Epithelial cell of alveolus of lung (primary cell): ENCODE measurements around a stretch of chr16.

GRCh38 chr16:4425237-4425698 lies 400 bp upstream of the DNAJA3 start:
- RAMPAGE, long total RNA, result no peak
- RRBS, result no CpG with 5 or more reads among the region's 32 CpGs

- RAMPAGE, long total RNA, result no peak
- RRBS, result no CpG with 5 or more reads among the region's 14 CpGs
These were observed 3.6 kb upstream of the UBALD1 start for GRCh38 chr16:4618053-4618872.

DNA sequence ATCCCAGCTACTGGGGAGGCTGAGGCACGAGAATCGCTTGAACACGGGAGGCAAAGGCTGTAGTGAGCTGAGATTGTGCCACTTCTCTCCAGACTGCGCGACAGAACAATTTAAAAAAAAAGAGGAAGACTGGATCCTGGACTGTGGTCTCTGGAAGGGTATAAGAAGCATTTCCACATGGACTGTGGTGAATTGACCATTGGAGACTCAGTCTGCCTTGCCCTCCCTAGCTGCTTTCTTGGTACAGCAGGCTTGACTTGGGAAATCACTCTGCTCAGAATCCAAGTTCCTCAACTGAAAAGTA lies 1.1 kb upstream of the MGRN1 start:
- RAMPAGE, long total RNA, result no peak
- RRBS, result no CpG with 5 or more reads among the region's 5 CpGs

DNA sequence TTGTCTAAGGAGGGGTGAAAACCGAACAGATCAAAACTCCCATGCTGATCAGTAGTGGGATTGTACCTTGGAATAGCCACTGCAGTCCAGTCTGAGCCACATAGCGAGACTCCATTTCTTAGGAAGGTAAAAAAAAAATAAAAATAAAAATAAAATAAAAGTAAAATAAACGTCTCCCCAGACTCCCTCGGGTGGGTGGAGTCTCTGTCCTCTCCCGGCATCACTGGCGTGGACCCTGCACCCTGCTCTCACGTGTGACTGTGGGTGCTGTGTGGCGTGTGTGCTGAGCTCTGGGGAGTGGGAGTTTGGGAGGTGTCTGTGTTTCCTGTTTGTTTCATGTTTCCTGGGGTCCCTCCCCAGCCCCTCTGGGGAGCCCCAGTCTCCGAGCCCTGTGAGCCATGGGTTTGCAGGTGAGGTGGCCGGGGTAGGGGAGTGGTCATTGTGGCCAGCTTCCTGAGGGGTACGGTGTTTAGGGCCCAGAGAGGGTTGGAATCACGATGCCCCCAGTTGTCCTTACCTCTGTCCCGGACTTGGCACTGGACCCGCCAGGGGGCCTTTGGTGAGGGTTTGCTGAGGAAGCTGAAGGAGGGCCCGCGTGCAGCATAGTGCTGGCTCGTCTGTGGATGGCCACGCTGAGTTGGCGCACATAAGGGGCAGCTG lies 34.2 kb upstream of the NUDT16L1 start:
- RAMPAGE, long total RNA, result no peak
- RRBS, result no CpG with 5 or more reads among the region's 19 CpGs

- RAMPAGE, long total RNA, result no peak
- RRBS, result 75% methylated on average over 2 of the region's 33 CpGs
These were observed 28.5 kb upstream of the NUDT16L1 start for GRCh38 chr16:4664499-4665629.

DNA sequence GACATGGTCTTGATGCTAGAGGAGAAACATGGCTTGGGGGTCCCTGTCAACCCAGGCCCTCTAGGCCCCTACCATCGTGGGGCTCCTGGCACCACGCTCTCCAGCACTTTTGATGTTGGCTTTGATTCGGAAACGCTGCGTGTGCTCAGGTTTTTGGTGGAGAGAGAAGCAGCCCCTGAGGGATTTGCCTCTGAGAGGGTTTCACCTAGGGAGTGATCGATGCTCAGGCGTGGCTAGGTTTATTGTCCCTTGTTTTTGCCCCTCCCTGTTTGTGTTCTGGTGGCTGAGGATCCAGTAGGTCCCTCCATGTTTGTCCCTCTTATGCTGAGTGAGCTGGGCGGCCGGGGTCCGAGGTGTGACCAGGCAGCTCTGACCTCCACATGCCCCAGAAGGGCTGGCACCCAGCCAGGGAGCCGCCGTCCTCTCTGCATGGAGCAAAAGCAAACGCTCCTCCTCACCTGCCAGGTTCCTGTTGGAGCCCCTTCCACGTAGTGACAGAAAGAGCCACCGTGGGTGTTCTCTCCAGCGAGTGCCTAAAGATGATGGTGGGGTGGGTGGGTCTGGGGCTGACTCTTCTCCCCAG lies 14.3 kb upstream of the NUDT16L1 start:
- RAMPAGE, long total RNA, result no peak
- RRBS, result no CpG with 5 or more reads among the region's 16 CpGs

DNA sequence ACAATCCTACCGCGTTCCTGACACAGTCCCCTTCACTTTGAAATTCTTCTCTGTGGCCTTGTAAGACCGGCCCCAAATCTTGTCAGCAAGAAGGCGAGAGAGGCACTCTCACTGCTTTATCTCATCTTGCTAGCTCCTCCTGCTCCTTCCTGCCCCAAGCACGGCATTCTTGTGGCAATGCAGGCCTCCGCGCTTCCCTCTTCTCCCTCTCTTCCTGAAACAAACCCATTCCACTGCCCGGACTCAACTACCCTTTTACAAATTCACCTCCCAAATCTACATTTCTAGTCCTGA lies 16.5 kb downstream of the GLYR1 start:
- RAMPAGE, long total RNA, result no peak
- RRBS, result no CpG with 5 or more reads among the region's 8 CpGs

DNA sequence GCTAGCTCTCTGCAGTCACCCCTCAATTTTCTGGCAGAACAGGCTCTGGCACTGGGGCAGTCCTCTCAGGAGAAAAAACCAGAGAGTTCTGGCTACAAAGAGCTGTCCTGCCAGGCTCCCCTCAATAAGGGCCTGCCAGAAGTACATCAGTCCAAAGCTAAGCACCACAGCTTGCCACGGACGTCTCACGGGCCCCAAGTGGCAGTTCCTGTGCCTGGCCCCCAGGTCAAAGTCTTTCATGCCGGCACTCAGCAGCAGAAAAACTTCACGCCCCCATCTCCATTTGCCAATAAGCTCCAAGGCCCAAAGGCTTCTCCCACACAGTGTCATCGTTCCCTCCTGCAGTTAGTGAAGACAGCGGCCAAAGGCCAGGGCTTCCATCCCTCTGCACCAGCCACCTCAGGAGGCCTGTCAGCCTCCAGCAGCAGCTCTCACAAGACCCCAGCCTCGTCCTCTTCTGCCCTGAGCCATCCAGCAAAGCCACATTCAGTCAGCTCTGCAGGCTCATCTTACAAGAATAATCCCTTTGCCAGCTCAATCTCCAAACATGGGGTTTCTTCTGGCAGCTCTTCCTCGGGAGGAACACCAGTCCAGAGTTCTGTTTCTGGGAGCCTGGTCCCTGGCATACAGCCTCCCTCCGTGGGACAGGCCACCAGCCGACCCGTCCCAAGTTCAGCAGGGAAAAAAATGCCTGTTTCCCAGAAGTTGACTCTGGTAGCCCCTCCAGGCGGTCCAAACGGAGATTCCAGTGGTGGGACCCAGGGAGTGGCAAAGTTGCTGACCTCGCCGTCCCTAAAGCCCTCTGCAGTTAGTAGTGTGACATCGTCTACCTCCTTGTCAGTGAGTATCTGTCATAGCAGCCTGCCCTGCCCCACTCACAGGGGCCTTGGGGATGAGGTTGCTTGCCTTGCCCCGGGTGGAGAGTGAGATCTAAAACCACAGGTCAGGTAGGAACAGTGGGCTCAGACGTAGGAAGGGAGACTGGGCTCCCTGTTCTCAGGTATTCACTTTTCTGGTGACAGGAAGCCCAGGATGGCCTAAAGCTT lies 27.6 kb downstream of the UBN1 start:
- RAMPAGE, long total RNA, result no peak
- RRBS, result no CpG with 5 or more reads among the region's 19 CpGs

DNA sequence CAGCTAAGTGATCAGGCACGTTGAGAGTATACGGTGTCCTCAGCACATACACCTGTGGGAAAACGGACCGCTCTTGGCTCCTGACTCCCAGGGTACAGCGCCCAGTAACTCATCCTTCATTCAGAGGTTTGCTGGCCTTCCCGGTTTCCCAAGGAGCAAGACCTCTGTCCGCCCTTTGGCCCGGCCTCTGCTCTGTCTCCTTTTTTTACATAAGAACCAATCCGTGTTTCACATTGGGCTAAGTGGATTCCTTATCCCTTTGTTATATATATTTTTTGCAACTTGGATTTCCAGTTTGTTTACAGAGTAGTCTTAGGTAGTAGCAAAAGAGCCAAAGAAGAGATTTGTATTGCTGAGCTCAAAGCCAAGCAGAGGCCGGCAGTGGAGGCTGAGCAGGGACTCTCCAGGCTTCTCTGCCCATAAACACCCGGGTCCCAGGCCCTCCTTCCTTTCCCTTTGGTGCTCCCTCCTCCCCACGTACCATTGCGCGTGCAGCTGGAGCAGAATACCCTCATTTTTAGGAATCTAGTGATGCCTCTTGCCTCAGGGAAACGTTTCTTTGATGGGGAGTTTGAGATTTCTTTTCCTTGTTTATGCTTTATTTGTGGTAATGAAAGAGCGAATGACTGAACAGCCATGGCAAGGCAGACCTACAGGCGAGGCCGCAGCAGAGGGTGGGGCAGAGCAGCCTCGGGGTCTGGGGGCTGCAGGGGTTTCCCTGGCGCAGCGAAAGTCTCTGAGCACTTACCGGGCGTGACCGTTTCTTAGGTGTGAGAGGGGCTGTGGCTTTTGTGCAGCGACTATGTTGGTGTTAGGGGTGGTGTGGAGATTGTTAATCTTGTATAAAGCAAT lies 34.4 kb downstream of the UBN1 start:
- RAMPAGE, long total RNA, result no peak
- RRBS, result no CpG with 5 or more reads among the region's 25 CpGs

DNA sequence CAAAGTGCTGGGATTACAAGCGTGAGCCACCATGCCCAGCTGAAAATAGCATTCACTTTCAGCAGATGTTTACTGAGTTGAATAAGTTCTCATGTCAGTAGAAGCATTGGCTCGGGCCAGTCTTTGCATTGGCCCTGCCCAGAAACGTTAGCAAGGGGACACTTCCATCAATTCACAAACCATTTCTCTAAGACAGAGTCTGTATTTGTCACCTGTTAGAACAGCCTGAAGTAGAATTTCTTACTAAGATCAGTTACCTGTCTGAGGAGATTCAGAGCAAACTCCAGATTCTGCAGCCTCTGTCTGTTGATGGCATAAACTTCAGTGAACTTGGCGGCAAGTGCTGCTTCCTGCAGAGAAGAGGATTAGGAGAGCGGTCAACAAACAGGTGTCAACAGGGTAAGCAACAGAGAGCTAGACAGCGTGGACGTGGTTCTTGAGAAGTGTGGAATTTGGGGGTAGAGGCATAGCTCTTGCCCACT lies 39.6 kb downstream of the UBN1 start:
- RAMPAGE, long total RNA, result no peak
- RRBS, result no CpG with 5 or more reads among the region's 7 CpGs

- RAMPAGE, long total RNA, result no peak
- RRBS, result no CpG with 5 or more reads among the region's 5 CpGs
These were observed 8.2 kb downstream of the TMEM114 start for GRCh38 chr16:8582098-8582502.

- RAMPAGE, long total RNA, result no peak
- RRBS, result no CpG with 5 or more reads among the region's 27 CpGs
These were observed 567 bp downstream of the METTL22 start for GRCh38 chr16:8621834-8622696.

DNA sequence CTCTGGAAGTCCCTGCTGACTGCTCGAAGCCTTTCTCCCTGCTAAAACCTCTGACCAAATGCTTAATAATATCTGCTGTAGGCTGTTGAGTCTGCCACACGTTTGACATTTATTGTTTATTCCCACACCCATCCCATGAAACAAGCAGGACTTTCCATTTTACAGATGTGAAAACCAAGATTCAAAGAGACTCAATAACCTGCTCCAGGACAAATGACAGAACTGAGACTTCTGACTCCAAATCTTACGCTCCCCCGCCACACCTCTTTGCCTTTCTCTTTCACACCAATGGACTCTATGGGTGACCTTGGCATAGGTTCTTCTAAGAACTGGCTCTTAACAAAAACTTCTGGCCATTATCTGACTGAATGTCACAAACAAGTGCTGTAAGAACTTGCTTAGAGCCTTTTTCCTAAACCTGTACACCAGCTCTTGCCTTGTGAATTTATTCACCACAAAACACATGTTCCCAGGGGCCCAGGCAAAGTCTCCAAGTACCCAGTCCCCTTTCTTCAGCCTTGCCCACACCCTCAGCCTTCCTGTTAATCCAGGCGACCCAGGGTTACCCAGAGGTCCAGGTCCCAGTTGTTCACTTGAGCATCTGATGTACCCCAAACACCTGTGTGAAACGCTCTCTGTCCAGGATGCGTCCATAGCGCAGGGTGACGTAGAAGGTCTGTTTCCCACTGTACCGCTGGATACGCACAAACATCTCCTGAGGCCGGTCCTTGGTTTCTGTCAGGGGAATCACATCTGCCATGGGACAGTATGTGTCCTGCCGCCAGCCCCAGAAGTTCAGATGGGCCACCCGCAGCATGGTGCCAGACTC lies 1.9 kb downstream of the TMEM186 start:
- RAMPAGE, long total RNA, result no peak
- RRBS, result no CpG with 5 or more reads among the region's 14 CpGs

DNA sequence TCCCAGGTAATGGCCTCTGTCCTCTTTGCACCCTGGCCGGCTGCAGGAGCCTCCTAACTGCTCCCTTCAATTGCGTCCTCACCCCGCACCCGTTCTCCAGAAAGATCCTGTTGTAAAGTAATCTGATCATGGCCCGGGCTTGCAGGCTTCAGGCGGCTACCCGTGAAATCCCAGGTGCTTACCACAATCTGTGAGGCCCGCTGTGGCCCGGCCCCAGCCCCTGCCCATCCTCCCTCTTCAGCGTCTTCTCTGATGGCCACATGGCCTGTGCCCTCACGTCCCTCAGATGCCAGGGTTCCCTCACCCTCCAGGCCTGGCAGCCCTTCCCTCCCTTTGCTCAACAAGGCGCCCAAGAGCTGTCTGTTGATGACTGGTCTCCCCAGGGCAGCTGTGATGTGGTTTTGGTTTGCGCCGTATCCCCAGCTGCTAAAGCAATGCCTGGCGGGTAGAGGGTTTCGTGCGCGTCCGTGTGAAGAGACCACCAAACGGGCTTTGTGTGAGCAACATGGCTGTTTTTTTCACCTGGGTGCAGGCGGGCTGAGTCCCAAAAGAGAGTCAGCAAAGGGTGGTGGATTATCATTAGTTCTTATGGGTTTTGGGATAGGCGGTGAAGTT lies 35.1 kb downstream of the PMM2 start:
- RAMPAGE, long total RNA, result no peak
- RRBS, result 30% methylated on average over 6 of the region's 22 CpGs

DNA sequence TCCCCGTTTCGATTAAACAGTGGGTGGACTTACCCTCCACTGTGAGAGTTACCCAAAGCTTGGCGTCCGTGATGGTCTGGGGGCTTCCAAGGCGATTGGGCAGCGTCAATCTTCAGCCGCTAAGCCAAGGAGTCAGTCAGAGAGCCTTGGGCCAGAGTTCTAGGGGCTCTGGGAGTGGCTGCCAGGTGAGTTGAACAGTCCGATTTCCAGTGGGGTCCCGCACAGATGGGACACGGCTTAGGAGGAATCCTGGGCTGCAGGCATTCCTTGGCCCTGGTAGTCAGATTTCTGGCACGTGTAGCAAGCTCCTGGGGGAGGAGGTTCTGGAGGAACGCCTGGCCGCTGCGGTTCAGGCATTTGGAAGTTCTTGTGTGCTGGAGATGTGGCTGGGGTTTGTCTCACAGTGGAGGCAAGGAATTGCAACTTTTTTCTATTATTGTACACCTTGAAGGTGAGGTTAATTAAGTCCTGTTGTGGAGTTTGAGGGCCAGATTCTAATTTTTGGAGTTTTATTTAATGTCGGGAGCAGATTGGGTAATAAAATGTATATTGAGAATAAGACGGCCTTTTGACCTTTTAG lies 25.5 kb downstream of the CARHSP1 start:
- RAMPAGE, long total RNA, result no peak
- RRBS, result no CpG with 5 or more reads among the region's 16 CpGs

GRCh38 chr16:8859894-8860565 lies 8.8 kb downstream of the CARHSP1 start:
- RAMPAGE, long total RNA, result no peak
- RRBS, result 0% methylated on average over 1 of the region's 19 CpGs

DNA sequence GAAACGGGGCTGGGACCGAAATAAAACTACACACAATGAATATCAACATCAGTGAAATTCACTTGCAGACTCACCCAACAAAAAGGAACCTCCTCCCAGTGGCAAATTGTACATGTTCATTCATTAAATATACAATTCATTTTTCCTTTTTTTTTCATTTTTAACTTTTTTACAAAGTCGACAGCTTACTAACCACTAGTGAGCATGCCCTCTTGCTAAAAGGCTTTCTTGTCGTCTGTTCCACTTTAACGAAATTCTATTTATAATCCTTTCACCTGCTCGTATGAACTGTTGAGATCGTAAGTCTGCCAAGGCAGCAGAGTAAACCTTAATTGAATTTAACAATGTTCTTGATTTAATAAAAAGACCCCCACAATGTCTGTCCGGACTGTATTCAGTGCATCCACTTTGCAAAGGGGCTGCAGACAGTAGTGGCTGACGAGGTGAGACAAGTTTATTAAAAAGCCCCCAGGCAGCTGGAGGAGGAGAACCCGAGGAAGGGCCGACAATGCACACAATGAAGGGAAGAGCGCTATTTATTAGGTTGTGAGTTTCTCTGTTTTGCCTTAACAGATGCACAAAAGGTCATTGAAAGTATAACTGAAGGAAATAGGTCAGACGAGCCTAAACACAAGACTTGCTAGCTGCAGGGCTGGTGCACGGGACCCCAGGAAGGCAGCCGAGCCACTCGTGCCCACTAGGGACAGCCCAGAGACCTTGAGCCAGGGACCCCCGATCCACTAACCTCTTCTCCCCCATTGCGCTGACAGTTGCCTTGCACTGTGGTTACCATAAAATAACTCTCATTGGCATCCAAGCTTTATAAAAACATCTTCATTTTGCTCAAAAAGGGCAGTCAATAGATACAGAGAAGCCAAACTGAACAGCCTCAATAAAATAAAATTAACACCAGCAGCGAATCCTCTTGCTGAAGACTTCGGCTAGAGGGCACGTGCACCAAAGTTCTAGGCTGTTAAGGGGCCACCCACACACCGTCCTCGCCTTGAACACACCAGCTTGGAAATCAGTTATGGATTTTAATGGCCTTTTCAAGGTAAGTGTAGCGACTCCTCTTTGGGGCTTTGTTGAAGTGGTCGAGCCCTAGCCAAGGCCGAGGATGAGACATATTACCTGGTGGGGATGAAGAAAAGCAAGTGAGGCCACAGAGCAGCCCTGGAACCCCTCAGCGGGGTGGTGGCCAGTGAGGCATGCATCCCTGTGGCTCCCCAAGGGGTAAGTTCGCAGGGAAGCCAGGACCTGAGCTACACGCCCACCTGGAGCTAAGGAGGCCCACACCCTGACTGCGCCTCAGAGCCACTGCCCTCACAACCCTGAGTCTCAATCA lies 11.3 kb downstream of the LITAFD start:
- RAMPAGE, long total RNA, result no peak
- RRBS, result no CpG with 5 or more reads among the region's 30 CpGs

DNA sequence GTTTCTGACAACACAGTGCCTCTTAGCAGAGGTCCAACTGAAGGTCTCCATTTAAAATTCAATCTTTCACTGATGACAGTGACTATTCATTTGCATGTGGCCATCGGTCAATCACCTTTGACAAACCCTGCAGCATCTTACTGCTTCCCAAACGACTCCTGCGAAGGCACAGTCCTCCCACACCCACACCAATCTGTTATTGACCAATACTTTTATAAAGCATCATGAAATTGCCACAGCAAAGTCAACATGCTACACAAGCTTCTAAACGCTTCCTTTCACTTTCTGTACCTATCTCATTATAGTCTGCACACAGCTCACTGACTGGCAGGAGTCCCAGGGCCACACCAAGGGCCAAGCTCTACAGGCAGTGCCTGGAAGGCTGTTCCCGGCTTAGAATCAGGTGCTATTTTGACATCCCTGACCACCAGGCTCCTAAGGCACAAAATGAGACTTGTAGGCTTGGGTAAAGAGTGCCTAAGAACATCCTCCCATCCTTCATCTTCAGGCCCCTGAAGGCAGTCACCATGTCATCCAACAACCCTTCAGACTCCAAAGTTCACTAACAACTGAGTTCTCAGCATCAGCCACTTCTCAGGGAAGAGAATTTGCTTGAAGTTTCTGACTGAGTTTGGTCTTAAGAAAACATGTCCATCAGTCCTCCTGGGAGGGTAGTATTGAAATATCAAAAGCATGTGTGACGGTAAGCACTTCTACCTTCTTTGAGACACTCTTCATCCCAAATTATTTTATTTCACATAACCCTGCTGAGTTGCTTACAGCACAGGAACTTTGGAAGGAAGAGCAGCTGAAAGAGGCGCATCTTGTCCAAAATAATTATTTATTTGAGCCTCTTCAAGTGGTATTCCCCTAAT lies 39.4 kb downstream of the USP7 start:
- RAMPAGE, long total RNA, result no peak
- RRBS, result no CpG with 5 or more reads among the region's 7 CpGs

GRCh38 chr16:8928116-8928780 lies 35.5 kb downstream of the USP7 start:
- RAMPAGE, long total RNA, result no peak
- RRBS, result no CpG with 5 or more reads among the region's 10 CpGs

GRCh38 chr16:8934988-8935441 lies 28.7 kb downstream of the USP7 start:
- RAMPAGE, long total RNA, result no peak
- RRBS, result no CpG with 5 or more reads among the region's 6 CpGs